Melanocyte of skin (primary cell): ENCODE data around the genes NRAS, CSDE1, NGF and ATP1A1.

GRCh38 chr1:114511390-114511678, 331 bp upstream of the TRIM33 start:
- CAGE, long polyA plus RNA, 2 experiments: no peak in any of the 2 experiments

DNA sequence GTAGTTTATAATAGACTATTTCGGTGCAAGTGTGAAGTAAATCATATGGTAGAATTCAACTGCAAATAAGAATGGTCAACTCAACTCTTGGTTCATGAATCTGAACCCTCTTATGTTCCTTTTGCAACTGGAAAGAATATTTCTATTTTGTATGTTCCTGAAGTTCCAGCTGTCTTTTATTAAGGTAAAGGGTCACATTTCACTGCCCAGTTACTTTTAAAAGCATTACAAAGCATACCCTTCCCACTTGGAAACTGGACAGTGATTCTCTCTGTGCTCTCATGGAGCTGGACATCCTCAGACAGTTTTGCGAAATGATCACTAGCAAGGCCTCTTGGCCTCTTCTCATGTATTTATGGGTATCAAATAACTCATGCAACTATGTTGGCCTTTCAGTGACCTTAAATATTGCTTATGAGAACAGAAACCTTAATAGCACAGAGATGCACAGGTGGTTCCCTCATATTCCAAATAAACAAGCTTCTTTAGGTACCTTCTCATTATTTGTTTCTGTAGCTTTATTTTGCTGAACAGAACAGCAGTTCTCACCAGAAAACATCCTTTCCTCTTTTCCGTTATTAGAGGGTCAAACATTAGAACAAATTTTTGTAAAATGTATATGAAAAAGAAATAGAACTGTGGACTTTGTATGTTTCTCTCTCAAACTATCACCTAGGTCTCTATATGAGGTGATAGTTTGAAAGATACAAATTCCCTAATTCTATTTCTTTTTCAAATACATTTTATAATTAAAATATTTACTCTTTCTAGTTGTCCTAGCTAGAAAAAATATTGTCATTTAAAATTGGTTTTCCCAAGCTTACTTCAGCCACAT, 8.0 kb upstream of the AMPD1 start:
- CAGE, long polyA plus RNA, 2 experiments: no peak in any of the 2 experiments

GRCh38 chr1:114716208-114716999, at the start of gene NRAS:
Gene NRAS, minus strand, starts transcription at chr1:114716771.
- CAGE, long polyA plus RNA, 2 experiments: start-site peak on the minus strand in 2 of 2 experiments, at chr1:114716681-114716782 at its widest, 140 to 353 reads per replicate

DNA sequence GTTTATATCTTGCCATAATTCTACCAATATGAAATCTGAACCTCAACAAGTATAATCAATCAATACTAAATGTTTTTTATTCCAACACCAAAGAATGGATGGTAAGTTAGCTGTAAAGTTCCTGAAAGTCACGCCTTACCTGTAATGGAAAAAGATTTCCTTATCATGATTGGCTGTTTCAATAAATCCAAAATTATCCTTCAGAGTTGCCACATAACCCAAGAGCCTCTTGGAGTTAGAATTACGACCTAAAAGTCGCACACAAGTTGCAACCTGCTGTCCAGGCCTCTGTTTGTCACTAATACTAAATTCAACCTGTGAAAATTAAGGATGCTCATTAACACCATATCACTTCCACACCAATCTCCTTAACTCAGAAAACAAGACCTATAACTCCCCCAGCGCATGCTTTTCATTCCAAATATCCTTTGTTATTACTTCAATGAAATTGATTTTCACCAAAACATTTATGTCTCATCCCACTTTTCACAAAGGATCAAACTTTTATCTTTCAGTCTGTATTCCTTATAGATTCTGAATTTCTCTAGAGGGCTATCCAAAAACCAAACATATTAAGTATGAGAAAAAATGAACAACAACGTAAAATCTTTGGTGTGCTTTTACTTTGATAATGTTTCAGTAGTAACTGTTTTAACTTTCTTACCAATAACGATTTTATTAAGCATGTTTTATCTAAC, 9.7 kb upstream of the NRAS start:
- CAGE, long polyA plus RNA, 2 experiments: no peak in any of the 2 experiments

DNA sequence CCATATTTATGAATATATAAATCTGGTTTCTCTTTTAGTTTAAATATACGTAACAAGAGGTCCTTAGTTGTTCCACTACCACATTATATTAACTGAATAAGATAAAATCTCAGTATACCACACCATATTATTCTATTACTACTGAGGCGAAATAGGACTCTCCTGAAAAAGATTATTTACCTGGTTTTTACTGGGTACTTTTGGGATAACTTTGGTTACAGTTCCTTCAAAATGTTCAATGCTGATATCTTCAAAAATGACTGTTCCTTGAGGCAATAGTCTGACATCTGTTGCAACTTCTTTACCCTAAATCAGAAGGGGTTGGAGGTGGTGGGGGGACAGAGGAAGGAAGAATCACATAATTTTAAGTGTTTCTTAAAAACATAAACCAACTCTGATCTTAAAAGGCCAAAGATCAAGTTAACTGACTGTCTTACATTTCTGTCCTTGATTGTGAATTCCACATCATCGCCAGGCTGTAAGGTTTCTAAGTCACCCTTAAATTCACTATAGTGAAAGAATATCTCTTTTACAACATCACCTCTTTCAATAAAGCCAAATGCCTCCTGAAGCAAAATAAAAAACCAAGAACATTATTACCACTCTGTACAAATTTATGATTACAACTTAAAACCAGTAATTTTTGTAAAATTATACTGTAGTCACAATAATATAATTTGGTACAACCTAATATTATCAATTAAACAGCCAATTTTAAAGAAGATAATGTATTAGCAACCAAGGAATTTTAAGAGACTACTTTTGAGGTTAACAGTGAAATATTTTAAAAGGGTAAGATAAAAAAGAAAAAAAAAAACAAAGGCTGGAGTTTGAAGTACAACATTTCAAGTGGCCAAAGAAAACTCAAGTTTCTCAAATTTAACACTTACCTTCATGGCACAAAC, 17.2 kb upstream of the NRAS start:
- CAGE, long polyA plus RNA, 2 experiments: no peak in any of the 2 experiments

- CAGE, long polyA plus RNA, 2 experiments: no peak in any of the 2 experiments
These were observed 4.9 kb downstream of the CSDE1 start for GRCh38 chr1:114752438-114753703.

DNA sequence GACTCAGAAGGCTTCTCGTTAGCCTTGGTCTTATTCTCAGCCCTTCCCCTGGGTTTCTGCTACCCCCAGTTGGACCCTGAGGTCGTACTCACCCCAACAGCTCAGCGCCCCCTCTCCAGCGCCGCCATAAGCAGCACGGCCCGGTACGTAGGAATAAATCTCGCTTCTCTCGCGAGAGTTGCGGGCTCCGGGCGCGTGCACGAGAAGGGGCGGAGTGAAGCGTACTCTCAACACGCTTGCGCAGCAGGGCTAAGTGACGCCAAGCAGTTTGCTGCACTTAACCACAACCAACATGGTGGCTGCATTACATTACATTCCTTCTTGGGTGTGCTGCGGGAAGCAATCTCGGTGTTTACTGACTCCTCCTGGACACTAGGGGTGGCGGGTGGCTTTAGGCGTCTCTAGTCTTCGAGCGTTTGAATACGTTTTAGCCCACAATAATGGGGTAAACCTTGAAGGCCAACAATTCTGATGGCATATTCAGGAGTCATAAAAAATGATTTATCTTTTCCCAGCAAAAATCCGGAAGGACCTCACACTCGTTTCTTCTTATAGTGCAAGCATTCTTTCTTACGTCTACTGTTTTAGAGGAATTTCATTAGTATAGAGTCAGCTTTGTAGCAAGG, at the start of gene CSDE1:
Gene CSDE1 (minus strand): TSS at position 152 of the 626 bp plus-strand sequence.
- CAGE, long polyA plus RNA, 2 experiments: start-site peak on the minus strand in 2 of 2 experiments, centred at positions 144 to 147 of the sequence, 46 to 2,401 reads per replicate

DNA sequence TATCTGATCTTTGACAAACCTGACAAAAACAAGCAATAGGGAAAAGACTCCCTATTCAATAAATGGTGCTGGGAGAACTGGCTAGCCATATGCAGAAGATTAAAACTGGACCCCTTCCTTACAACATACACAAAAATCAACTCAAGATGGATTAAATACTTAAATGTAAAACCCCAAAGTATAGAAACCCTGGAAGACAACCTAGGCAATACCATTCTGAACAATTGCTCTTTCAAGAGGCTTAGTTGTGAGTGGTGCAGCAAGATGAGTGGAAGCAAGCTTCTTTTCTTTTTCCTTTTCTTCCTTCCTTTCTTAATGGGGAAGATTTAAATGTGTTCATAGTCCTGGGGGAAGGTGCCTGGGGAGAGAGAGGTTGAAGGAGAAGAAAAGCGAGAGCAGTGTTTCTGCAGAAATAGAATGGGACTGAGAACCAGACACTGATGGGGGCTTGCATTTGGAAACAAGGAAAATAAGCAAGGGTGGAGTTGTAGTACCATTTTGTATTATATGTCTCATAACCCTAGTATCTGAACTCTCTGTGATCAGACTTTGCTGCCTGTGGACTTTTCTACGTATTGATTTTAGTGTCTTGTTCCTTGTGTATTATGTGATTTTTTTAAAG, 8.9 kb upstream of the TSPAN2 start:
- CAGE, long polyA plus RNA, 2 experiments: no peak in any of the 2 experiments

GRCh38 chr1:115229220-115229419, 108.9 kb downstream of the NGF start:
- CAGE, long polyA plus RNA, 2 experiments: no peak in any of the 2 experiments

DNA sequence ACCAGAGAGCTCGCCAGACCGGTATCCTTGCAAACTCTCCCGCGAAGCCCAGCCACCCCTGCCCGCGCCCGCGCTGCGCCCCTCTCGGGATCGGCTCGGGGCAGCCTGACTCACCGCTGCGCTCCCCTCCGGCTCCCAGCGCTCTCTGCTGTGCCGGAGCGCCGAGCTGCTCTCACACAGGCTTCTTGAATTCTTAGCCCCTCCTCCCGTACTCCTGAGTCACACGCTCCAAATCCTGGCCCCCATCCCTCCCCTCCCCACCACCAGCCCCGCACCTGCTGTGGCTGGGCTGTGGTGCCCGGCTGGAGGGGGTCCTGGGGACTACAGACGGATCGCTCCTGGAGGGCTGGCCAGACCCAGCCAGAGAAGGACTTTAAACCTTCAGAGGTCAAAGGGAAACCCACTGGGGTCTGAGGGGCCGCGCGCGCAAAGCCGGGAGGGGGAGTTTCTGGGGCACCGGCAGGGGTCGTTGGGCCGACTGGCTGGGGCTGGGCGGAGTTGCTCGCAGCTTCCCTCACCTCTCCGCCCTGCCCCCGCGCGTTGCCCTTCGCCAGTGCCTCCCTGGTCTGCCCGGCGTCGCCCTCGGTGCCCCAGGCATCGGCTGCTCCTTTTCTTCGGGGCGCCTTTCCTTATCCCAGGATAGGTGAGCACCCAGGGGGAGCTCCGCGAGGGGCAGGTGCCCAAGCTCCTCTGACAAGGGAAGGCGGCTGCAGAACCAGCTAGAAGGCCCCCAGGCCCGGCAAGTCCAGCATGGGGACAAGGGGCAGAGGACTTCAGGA, at the start of gene NGF:
Gene NGF (minus strand): TSS at position 160 of the 779 bp plus-strand sequence.
- CAGE, long polyA plus RNA, 2 experiments: no peak in any of the 2 experiments

DNA sequence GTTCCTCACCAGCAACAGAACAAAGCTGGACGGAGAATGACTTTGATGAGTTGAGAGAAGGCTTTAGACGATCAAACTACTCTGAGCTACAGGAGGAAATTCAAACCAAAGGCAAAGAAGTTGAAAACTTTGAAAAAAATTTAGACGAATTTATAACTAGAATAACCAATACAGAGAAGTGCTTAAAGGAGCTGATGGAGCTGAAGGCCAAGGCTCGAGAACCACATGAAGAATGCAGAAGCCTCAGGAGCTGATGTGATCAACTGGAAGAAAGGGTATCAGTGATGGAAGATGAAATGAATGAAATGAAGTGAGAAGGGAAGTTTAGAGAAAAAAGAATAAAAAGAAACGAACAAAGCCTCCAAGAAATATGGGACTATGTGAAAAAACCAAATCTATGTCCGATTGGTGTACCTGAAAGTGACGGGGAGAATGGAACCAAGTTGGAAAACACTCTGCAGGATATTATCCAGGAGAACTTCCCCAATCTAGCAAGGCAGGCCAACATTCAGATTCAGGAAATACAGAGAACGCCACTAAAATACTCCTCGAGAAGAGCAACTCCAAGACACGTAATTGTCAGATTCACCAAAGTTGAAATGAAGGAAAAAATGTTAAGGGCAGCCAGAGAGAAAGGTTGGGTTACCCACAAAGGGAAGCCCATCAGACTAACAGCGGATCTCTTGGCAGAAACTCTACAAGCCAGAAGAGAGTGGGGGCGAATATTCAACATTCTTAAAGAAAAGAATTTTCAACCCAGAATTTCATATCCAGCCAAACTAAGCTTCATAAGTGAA, 58.0 kb upstream of the MAB21L3 start:
- CAGE, long polyA plus RNA, 2 experiments: no peak in any of the 2 experiments

GRCh38 chr1:116110400-116110865, 766 bp upstream of the MAB21L3 start:
- CAGE, long polyA plus RNA, 2 experiments: no peak in any of the 2 experiments

- CAGE, long polyA plus RNA, 2 experiments: no peak in any of the 2 experiments
These were observed 100.2 kb downstream of the MAB21L3 start for GRCh38 chr1:116211374-116211813.

DNA sequence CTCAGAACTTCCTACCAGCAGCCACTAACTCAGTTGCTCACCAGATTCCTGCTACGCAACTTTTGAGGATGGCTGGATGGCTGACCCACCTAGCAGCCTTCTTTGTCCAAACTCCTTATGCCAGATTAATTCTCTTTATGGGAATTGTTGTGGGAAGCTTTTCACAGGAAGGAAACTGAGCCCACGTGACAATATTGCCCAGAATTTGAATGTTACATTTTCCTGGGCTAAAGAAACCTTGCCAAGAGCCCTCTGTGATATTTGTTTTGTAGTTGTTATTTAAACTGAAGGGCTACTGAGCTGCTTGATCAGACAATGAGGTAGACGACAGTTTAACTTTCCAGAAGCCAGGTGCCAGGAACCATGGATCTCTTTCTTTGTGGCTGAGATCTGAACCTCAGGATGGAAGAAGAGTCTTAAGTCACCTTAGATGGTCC, 85.5 kb upstream of the ATP1A1 start:
- CAGE, long polyA plus RNA, 2 experiments: no peak in any of the 2 experiments

- CAGE, long polyA plus RNA, 2 experiments: no peak in any of the 2 experiments
These were observed 60.7 kb upstream of the ATP1A1 start for GRCh38 chr1:116312161-116312899.

DNA sequence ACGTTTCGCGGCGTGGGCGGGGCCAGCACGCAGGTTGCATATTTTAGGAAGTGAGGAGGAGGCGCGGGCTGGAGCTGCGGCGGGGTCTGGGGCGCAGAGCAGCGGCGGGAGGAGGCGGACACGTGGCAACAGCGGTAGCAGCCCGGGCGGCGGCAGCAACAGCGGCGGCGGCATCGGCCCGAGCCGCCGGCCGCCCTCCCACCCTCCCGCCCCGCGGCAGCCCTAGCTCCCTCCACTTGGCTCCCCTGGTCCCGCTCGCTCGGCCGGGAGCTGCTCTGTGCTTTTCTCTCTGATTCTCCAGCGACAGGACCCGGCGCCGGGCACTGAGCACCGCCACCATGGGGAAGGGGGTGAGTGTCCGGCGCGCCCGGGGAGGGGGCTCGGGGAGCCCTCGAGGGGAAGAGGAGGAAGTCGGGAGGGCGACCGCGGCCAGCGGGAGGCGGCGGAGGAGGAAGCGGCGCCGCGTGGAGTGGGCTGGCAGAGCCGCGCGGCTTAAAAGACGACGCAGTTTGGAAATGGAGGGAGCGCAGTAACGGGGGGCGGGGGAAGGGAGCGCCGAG, at the start of gene ATP1A1:
Gene ATP1A1 (plus strand): TSS at position 71 of the 560 bp plus-strand sequence.
- CAGE, long polyA plus RNA, 2 experiments: start-site peak on the plus strand in 1 of 2 experiments, centred at position 254 of the sequence, 50 to 58 reads per replicate

GRCh38 chr1:116390495-116391051, 17.5 kb downstream of the ATP1A1 start:
- CAGE, long polyA plus RNA, 2 experiments: no peak in any of the 2 experiments

GRCh38 chr1:116476328-116476852, 94.4 kb downstream of the CD58 start:
- CAGE, long polyA plus RNA, 2 experiments: no peak in any of the 2 experiments

DNA sequence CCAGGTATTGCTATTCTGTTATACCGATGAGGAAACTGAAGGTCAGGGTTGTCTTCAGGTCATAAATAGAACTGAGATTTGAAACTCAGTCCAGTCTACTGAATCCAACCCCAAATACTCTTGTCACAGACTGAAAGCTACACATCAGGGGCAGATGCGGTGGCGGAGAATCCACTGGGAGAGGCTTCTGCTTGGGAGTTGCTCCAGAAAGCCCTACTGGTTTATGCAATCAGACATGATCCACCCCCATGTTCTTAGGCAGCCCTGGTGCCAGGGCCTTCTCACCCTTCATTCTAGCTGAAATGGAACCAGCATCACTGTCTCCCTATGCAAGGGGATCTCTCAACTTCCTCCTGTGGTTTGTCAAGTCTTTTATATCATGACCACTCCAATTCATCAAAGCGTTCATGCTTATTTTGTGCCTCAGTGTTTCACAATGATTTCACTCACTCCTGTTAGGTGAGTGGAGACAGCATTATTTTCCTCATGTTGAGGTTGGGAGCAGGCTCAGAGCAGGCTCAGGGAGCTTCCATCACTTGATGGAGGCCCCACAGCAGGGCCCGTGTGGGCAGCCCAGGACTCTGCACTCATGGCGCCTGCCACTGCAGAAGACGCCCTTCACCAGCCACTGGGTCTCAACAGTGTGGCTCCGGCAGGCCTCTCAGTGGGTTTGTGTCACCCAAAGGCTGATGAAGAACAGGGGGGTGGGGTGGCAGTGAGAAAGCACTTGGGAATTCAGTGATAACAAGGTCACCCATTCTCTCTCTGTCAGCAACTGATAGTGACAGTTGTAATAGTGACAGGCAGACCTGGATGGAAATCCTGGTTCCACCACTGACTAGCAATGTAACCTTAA, 67.2 kb downstream of the CD58 start:
- CAGE, long polyA plus RNA, 2 experiments: no peak in any of the 2 experiments

DNA sequence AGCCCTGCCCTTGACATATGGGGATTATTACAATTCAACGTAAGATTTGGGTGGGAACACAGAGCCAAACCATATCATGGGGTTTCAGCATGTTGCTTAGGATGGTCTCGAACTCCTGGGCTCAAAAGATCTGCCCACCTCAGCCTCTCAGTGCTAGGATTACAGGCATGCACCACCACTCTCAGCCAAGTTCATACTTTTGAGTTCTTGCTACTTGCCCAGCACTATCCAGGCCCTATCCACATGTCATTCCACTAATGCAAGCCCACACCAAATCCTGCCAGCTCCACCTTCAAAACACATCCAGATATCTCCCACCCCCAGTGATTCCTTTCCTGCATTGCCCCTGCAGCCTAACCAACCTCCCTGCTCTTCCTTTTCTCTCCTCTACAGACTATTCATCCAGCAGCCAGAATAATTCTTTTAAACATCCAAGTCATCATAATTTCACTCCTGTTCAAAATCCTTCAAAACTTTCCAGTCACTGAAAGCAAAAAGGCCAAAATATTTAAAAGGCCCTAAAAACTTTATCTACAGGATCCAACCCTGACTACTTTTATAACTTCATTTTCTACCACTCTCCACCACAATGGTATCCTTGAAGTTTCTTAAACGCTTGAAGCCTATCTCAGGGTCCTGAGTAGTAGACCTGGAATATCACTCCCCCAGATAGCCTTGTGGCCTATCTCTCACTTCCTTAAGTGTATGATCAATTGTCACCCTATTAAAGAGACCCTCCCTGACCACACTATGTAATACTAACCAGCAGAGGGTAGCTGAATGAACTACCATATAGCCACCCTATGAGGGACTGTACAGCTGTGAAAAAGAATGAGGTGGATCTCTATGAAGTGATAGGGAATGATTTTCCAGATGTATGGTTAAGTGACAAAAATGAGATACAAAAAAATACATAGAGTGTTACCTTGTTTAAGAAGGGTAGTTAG, 5.8 kb downstream of the CD58 start:
- CAGE, long polyA plus RNA, 2 experiments: no peak in any of the 2 experiments